ENCODE results near the gene MUSK.

GRCh38 chr9:110050147-110050513, 157.8 kb downstream of the C9orf152 start:
- PRO-cap, result bidirectional peak, plus-strand start at chr9:110050188, minus-strand start at chr9:110049892
- RAMPAGE, long total RNA, result no peak

- PRO-cap, result bidirectional peak, plus-strand start at chr9:110069964, minus-strand start at chr9:110069729
- RAMPAGE, long total RNA, result no peak
Observed at GRCh38 chr9:110069432-110070345, 138.3 kb downstream of the C9orf152 start.

GRCh38 chr9:110170973-110171654, 36.8 kb downstream of the C9orf152 start:
- PRO-cap, result no peak
- RAMPAGE, long total RNA, result no peak

DNA sequence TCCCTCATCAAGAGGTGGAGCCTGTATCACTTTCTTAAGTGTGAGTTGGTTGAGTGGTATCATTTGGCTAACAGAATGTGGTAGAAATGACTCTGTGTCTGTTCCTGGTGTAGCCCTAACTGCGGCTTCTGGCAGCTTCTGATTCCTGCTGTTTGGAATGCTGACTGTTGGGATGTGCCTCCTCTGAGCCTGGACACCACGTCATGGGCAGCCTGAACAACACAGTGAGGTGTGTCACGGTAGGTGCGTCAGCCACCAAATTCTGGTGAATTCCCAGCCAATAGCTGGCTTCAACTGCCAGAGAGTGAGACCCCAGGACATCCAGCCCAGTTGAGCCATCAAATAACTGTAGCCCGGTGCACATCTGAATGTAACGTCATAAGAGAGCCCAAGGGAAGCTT, 6.1 kb upstream of the C9orf152 start:
- PRO-cap, result no peak
- RAMPAGE, long total RNA, result no peak

GRCh38 chr9:110254359-110254997, 1.8 kb downstream of the TXN start:
- PRO-cap, result no peak
- RAMPAGE, long total RNA, result no peak

DNA sequence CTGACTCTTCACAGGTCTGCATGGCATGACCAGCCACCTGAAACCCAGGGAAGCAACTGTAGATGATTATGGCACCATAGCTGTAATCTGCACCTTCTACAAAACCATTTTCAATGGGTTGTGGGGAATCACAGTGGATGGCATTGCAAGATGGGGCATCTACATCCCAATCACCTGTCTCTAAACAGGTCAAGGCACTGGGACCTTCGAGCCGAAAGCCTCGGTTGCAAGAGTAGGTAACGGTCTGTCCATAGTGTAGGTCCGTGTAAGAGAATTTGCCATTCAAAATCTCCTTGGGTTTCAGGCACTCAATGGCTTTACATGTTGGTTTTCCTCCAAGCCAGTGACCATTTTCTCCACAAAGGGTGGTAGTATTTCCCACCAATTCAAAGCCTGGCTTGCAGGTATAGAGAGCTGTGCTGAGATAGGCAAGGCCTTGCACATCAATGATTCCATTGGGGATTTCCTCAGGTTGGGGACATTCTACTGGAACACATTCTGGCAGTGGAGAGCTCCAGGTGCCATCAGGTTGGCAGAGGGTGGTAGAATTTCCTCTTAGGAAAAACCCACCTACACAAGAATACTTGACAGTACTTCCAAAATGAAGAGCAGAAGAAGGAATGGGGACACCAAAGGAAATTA, 70.3 kb upstream of the TXNDC8 start:
- PRO-cap, result no peak
- RAMPAGE, long total RNA, result no peak

DNA sequence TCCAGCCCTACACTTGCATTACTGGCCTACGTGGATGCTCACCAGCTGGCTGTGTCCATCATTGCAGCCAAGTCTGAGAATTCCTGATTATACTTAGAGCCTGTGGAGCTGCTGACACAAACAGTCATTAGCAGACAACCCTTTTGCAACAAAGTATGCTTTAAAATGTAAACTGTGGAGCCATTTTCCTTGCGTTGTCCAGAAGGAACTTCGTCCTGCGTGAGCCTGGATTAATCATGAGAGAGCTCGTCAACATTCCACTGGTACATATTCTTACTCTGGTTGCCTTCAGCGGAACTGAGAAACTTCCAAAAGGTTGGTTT, at the start of gene MUSK:
Gene MUSK (plus strand): TSS at position 123 of the 323 bp plus-strand sequence.
- PRO-cap, result no peak
- RAMPAGE, long total RNA, result no peak

GRCh38 chr9:110894931-110895452, 143.3 kb downstream of the LPAR1 start:
- PRO-cap, result no peak
- RAMPAGE, long total RNA, result no peak

DNA sequence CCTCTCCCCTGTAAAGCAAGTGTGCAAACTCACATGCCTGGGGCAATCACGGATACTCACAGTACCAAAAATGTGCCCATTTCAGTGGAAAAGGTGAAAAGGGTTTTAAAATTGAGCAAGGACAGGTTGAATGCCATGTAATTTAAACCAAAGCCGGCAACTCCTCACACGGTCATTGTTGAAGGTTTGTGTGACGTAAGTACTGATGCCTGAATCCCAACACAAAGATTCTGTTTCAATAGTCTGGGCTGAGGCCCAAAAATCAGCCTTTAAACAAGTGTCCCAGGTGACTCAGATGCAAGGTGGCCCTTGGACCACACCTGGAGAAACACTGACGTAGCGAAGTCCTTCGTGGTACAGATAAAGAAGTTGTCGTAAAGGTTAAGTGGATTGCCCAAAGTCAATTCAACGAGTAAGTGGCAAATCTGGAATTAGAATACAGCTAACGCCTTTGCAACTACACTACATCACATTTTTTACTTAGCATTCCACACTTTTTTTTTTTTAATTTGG, 111.5 kb downstream of the LPAR1 start:
- PRO-cap, result no peak
- RAMPAGE, long total RNA, result no peak

- PRO-cap, result bidirectional peak, plus-strand start at chr9:111038835, minus-strand start at chr9:111038704; bidirectional peak, plus-strand start at chr9:111038892, minus-strand start at chr9:111038861; bidirectional peak, plus-strand start at chr9:111039095, minus-strand start at chr9:111038996; unidirectional peak, minus-strand start at chr9:111039204
- RAMPAGE, long total RNA, result no peak
Observed at GRCh38 chr9:111038640-111039397, 549 bp upstream of the LPAR1 start.

GRCh38 chr9:111039523-111039819, 1.2 kb upstream of the LPAR1 start:
- PRO-cap, result no peak
- RAMPAGE, long total RNA, result no peak

DNA sequence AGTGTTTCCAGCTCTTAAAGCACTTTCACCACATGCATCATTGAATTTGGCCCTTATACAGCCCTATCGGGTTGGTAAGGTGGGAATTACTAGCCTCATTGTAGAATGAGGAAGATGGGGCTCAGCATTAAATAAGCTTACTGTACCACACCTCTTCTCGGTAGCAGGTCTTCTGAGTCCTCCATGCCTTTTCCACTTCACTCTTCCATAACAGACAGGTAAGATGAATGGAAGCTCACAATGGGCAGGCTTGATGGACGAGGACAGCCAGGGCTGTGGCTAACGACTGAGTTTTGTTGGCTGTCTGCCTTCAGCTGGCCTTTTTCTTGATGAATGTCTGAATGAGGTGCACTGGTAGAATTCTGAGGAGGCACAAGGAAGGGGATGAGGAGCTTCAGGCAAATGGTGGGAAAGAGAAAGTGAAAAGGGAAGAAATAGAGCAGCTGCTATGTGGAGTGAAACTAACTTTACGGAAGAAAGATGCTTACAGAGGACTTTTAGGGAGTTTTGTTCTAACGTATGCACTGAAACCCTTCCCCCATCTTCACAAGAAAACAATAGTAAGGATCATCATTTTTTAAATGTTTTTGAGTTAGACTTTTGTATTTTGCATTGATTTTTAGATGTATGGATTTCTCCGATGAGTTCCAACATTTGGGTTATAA, 45.4 kb downstream of the OR2K2 start:
- PRO-cap, result no peak
- RAMPAGE, long total RNA, result no peak

DNA sequence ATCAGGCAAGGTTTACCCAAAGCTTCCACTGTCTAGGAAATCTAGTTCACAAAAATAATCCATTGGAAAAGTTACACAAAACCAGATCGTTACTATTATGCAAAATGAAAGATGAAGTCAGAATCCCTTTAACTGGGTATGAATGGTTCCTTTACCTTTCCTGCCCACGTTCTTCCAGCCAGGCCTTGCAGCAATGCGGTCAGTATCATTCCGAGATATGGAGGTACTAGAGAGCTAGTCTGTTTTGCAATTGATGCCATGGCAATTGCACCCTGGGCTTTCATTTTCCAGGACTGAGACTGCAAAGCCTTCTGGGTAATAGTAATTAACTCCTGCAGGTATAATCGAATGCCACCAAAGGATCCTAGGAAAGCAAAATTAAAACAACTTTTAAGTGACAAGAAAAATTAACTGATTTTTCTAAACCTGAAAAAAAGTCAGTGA, 41.5 kb upstream of the OR2K2 start:
- PRO-cap, result no peak
- RAMPAGE, long total RNA, result no peak

DNA sequence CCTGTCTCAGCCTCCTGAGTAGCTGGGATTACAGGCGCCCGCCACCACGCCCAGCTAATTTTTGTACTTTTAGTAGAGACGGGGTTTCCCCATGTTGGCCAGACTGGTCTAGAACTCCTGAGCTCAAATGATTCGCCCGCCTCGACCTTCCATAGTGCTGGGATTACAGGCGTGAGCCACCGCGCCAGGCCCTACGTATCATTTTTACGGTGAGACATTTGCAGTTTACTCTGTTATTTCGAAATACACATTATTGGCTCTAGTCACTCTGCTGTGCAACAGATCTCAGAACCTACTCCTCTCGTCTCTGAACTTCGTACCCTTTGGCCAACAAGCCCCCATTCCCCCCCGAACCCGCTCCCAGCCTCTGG, 858 bp downstream of the PTGR1 start:
- PRO-cap, result bidirectional peak, plus-strand start at position 266 of the sequence, minus-strand start at position 206 of the sequence
- RAMPAGE, long total RNA, result no peak

DNA sequence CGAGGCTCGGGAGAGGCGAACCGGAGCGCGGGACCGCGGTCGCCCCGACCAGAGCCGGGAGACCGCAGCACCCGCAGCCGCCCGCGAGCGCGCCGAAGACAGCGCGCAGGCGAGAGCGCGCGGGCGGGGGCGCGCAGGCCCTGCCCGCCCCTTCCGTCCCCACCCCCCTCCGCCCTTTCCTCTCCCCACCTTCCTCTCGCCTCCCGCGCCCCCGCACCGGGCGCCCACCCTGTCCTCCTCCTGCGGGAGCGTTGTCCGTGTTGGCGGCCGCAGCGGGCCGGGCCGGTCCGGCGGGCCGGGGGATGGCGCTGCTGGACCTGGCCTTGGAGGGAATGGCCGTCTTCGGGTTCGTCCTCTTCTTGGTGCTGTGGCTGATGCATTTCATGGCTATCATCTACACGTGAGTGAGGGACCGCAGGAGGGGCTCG, 314 bp downstream of the UGCG start:
- PRO-cap, result bidirectional peak, plus-strand start at position 245 of the sequence, minus-strand start at position 100 of the sequence
- RAMPAGE, long total RNA, result no peak

GRCh38 chr9:112093148-112093540, 82.0 kb downstream of the SUSD1 start:
- PRO-cap, result no peak
- RAMPAGE, long total RNA, result no peak

GRCh38 chr9:112095299-112095864, 79.7 kb downstream of the SUSD1 start:
- PRO-cap, result no peak
- RAMPAGE, long total RNA, result no peak

GRCh38 chr9:112143474-112143959, 31.6 kb downstream of the SUSD1 start:
- PRO-cap, result no peak
- RAMPAGE, long total RNA, result no peak

GRCh38 chr9:112168002-112168658, 7.0 kb downstream of the SUSD1 start:
- PRO-cap, result no peak
- RAMPAGE, long total RNA, result no peak

DNA sequence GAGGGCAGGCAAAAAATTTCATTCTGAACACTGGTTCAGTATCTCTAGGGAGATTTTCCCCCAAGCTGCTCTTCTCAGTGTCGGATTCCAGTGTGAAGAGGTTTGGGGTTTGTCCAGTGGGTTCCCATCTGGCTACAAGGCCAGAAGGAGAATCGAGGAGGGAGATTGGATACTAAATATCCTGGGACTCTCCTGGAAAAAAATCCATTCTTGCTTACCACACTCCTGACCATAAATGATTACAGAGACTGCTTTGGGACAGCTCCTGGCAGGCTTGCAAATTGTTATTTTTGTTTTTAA, 4.6 kb upstream of the SUSD1 start:
- PRO-cap, result no peak
- RAMPAGE, long total RNA, result no peak